Myometrial cell (primary cell): ENCODE data around the genes RPL29, ALAS1 and WDR82.

DNA sequence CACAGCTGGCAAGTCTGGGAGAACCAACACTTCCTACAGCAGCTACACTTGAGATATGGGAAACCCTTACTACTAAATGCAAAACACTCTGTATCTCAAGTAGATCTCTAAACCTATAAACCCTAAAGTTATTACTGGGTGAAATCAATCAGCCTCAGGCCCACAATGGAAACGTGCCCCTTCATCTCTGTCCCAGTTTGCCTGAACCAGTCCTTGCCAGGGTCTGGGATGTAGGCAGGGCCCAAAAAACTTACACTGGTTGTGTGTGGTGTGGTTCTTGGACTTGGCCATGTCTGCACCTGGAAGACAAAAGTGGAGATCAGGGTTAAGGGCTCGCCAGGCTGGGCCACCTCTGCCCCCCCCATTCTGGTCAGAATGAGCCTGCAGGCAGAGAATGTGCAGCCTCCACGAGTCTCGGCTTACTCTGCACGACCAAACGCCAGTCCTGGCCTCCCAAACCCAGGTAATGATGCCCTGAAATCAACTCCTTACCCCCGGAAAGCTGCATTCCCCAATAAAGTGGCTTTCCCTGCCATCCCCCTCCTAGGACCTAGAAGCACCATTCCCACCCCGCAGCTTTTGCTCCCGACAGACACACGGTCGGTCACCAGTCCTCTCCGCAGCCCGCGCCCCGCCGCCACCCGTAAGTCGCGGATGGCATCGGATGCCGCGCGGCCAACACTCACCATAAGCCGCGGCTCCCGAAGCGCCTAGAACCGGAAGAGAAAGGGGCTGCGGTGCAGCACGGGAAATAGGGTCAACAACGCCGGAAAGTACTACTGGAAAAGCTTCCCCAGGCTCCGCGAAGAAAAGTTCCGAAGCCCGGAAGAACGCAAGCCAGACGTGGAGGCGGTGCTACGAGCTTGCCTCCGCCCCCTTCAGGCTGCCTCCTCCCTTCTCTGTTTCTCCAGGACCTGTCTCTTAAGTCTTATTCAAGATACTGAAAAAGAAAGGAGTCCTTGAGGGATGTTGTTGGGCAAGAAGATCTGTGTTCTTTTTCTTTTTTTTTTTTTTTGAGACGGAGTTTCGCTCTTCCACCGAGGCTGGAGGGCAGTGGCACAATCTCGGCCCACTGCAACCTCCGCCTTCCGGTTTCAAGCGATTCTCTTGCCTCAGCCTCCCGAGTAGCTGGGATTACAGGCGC is at the start of gene RPL29:
Gene RPL29 (minus strand): TSS at position 725 of the 1,144 bp plus-strand sequence.
- RAMPAGE, long total RNA = start-site peak on the minus strand centred at position 739 of the sequence, 91 bp wide, 5,713 and 21,078 reads in 2 replicates

DNA sequence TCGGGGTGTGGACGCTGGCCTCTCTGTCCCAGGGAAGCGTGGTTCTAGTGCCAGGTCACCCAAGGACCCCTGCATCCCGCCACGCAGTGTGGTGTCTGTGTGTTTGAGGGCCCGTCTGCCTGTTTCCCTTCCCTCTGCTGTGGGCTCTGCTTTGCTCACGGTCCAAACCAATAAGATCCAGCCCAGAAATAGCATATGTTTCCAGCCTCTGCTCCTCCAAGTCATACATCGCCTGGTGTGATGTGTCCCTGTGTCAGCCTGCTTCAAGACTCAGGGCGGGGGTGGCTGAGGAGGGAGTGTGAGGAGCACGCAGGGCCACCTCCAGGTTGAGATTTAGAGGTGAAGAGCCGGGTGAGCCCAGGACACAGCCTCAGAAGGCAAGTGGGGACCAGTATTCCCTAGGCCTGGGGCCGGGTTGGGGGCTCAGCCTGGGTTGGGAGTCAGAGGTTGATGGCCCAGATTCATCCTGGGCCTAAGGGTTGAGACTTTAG is 21.9 kb upstream of the RPL29 start:
- RAMPAGE, long total RNA = no peak

- RAMPAGE, long total RNA = no peak
These were observed 16.5 kb downstream of the DUSP7 start for GRCh38 chr3:52039785-52040333.

- RAMPAGE, long total RNA = no peak
These were observed 11.5 kb upstream of the DUSP7 start for GRCh38 chr3:52067947-52068273.

- RAMPAGE, long total RNA = no peak
These were observed 45.7 kb downstream of the POC1A start for GRCh38 chr3:52108483-52108880.

GRCh38 chr3:52197467-52198259 is at the start of gene ALAS1:
Gene ALAS1, plus strand, starts transcription at chr3:52198160.
- RAMPAGE, long total RNA = start-site peak on the plus strand at chr3:52198127-52198165, 639 and 62 reads in 2 replicates

DNA sequence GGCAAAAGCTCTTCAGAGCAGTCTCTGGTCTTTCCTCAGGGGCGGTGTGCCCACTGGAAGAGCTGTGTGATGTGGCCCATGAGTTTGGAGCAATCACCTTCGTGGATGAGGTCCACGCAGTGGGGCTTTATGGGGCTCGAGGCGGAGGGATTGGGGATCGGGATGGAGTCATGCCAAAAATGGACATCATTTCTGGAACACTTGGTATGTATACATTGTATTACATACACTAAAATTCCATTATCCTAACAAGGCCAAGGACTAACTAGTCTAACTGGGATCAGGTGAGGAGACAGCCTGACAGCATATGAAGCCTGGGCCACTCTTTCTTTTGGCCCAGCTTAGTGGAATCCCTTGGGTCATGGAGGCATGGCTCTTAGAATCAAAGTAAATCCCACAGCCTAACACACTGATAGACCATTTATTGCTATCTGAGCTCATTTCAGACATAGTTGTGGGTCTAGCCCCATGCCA is 10.1 kb downstream of the ALAS1 start:
- RAMPAGE, long total RNA = no peak

DNA sequence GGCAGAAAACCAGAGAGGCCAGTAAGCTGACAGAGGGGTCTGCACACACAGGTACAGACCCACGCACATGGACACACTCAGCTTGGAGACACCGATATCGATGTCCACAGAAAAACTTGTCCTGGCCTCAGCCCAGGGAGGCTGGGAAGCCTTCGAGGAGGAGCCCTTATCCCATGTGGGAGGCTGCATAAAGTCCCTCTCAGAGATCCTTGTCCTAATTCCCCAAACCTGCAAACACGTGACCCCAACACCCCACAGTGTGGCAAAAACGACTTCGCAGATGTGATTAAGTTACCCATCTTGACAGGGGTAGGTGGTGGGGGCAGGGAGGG is 2.2 kb upstream of the TLR9 start:
- RAMPAGE, long total RNA = no peak

DNA sequence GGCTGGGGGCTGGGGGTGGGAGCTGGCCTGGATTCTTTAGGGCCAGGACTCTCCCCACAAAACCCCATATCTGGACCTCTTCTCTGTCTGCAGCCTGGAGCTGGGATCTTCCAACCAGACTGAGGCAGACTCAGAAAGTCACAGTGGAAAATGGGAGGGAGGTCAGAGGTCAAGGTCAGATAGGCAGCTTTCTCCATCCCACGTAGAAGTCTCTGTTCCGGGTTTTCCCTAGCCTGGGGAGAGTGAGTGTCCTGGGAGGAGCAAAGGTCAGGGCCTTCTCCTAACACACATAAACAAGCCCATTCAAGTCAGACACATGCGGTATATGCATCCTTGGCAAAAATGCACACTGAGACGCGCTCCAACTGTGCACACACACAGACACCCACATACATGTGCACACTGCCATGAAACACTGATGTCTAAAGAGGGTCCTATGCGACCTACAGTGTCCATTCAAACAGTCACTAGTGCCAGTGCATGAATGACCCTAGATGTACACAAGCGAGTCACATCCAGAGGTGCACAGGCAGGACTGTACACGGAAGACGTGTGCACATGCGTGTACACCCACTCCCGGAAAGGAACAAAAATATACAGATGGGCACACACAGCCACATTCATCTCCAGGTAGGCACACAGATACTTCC is 708 bp downstream of the TWF2 start:
- RAMPAGE, long total RNA = no peak

DNA sequence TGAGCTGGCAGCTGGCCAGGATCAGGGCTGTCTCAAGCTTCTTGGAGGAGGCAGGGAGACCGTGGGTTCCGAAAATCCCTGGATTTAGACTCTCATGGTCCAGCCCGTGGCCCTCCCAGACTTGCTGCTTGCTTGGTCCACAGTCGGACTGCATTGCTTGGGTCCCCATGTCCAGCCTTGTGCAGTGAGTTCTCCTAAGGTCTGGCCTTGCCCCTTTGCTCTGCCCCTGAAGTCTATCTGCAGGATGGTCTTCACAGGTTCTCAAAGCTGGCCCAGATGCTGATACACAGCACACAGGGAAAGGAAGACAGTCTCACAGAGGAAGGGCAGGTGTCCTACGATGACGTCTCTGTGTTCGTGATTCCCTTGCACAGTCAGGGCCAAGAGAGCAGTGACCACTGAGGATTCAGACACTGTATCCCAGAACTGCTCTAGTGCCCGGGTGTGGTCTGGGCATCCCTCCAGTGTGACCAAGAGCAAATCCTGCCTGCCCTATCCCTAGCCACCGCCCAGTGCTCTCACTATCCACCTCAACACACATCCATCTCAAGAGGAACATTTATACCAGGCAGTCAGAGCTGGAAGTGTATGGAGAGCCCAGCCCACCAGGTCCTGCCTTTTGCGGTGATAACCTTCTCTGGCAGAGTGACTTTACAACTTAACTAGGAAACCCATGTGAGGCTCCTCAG is 4.0 kb downstream of the PPM1M start:
- RAMPAGE, long total RNA = no peak

- RAMPAGE, long total RNA = no peak
These were observed 7.1 kb downstream of the PPM1M start for GRCh38 chr3:52252633-52253002.

DNA sequence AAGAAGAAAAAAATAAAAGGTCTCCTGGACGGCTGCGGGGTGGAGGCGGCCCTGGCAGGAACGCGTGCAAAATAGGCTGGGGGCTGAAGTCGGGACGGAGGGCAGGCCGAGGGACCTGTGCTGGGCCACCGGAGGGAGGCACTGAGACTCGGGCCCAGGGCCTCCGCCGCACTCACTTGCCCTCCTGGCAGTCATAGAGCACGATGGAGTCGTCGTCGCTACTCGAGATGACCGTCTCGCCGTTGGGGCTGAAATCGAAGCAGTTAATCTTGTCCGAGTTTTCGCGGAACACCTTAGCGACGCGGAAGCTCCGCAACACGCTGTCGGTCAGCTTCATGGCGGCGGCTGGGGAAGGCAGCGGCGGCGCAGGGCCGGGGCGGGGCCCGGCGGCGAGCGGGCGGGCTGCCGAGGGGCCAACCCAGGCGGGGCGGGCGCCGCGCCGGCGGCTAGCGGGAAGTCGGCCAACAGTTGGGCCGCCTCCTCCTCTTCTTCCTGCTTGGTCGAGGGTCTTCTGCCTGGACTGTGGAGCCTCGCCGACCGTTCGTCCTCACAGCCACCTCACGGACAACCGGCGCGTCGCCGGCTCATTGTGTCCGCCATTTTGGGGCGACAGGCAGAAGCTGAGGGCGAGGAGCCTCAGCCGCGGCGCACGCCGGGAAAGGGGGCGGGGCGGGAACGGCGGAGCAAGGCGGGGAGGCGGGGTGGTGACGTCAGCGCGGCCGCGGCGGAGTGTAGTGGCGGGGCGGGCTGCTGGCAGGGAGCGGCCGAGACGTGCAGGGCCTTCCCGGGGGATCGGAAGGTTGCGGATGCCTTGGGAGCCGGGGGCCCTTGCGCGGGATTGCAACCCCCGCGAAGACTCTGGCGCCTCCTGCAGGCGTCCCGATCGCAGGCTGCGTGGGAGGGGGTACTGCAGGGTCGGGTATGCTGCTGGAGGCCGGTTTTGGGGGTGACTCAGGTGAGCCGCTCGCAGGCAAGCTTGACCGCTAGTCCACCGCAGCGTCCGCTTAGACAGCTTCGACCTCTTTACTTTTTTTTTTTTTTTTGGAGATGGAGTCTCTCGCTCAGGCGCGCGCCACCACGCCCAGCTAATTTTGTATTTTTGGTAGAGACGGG is at the start of gene WDR82:
Gene WDR82 (minus strand): TSS at position 625 of the 1,113 bp plus-strand sequence.
- RAMPAGE, long total RNA = start-site peak on the minus strand centred at position 339 of the sequence, 35 bp wide, 98 and 159 reads in 2 replicates

DNA sequence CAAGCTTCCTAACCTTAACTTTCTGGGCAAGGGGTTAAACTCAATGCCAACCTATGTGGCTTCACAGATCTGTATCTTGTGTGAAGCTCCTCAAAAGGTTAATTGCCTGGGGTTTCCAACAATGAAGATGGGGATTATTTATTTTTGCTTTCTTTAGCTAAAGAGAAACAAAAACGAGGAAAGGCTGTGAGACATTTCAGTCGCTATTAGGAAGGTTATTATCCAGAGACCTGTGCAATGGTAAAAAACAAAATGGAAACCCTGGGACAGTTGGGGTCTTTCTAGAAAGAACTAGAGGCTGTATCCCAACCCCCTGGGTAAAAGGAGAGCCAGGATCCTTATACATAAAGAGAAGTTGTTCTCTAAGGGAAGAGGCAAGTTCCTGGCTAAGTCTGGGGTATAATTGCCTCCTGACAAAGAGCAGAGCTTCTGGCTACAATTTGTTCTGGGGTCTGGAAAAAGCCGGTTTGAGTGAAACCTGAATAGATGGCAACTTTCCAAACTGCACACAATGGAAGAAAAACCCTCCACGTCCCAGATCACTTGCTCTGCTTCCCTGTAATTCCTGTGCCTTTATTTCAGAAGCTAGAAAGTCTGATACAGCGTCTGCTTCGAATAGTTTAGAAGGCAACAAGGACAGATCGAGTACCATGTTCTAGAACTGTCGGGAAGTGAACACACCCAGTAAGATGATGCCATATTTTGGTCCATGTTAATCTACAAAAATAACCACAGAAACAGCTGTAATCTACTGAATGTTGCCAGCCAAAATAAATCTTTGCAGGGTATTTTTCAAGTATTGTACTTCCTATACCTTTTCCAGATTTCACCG is 1.5 kb upstream of the WDR82 start:
- RAMPAGE, long total RNA = no peak

DNA sequence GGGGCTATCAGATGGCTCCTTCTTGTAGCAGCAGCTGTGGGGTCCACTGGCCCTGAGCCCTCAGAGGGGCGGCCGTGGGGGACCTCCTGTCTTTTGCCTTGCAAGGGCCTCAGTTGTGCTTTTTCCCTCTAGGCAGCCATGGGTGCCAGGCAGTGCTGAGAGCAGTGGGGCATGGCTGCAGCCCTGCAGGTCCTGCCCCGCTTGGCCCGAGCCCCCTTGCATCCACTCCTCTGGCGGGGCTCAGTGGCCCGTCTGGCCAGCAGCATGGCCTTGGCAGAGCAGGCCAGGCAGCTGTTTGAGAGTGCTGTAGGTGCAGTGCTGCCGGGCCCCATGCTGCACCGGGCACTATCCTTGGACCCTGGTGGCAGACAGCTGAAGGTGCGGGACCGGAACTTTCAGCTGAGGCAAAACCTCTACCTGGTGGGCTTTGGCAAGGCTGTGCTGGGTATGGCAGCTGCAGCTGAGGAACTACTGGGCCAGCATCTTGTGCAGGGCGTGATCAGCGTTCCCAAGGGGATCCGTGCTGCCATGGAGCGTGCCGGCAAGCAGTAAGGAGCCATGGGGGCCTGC is 2.6 kb downstream of the GLYCTK start:
- RAMPAGE, long total RNA = no peak

GRCh38 chr3:52370302-52370767 is 39.5 kb downstream of the BAP1 start:
- RAMPAGE, long total RNA = no peak

DNA sequence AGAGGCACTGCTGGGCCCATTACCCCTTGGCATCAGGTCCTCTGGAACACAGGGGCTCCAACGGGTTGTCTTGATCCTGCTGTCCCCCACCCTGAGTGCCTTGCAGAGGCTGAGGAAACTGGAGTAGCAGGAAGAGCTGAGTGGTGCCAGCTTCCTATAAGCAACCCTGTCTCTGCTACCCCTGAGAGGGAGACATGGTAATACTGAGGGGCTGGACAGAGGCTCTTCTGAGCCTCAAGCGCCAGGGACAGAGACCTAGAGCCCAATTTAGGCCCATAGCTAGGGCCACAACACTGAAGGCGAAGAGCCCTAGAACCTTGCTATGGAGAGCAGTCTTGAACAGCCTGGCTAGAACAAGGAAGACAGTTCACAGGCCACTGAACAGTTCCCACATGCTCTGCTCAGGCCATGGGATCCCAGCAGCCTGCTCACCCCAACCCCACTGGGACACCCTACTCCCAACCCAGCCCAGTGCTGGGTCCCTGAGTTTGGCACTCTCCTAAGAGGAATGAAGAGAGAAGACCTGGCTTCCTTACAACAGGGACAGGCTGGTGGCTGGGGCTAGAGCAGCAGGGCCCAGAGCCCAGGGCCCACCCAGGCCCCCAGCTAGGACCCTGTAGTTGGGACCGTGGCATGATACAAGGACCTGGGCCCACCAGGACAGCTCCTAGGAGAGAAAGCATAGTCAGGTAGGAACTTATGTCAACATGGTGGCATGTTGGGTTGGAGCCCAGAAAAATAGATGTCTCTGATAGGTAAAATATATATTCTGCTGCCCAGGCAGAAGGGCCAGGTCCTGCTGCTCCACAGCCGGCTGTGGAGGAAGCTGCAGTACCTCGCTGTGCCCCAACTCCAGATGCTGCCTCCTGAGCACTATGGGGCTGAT is 8.3 kb downstream of the BAP1 start:
- RAMPAGE, long total RNA = no peak

DNA sequence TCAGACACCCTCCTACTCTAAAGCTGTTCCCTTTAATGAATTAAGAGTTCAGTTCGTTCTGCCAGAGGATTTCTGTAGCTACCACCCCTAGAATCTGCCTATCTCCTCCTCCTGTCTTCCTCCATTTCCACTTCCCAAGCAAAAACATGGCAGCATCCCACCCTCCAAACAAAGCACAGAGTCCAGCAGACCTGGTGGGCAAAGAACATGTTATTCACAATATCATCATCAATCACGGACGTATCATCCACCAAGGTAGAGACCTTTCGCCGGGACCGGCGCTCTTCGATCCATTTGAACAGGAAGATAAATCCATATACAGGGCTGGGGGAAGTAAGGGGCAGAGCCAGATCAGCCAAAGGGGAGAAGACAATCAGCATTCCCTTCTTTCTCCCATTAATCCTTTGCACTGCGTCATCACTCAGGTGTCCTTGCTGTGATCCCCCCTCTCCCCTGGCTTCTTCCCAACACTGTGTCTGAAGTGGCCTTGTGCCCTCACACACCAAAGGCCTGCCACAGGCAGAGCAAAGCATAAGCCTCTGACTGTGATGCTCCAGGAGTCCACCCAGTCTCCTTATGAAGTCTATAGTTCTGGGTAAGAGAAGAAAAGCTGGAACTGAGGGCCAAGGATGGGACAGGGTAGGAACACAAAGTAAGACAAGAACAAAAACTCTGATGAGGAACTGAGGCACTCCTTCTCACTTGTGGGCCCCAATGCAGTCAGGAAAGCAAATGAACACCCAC is 1.4 kb downstream of the BAP1 start:
- RAMPAGE, long total RNA = no peak

GRCh38 chr3:52449874-52450462 is 3.9 kb downstream of the TNNC1 start:
- RAMPAGE, long total RNA = no peak

- RAMPAGE, long total RNA = no peak
These were observed 17.0 kb upstream of the STAB1 start for GRCh38 chr3:52477860-52478880.

DNA sequence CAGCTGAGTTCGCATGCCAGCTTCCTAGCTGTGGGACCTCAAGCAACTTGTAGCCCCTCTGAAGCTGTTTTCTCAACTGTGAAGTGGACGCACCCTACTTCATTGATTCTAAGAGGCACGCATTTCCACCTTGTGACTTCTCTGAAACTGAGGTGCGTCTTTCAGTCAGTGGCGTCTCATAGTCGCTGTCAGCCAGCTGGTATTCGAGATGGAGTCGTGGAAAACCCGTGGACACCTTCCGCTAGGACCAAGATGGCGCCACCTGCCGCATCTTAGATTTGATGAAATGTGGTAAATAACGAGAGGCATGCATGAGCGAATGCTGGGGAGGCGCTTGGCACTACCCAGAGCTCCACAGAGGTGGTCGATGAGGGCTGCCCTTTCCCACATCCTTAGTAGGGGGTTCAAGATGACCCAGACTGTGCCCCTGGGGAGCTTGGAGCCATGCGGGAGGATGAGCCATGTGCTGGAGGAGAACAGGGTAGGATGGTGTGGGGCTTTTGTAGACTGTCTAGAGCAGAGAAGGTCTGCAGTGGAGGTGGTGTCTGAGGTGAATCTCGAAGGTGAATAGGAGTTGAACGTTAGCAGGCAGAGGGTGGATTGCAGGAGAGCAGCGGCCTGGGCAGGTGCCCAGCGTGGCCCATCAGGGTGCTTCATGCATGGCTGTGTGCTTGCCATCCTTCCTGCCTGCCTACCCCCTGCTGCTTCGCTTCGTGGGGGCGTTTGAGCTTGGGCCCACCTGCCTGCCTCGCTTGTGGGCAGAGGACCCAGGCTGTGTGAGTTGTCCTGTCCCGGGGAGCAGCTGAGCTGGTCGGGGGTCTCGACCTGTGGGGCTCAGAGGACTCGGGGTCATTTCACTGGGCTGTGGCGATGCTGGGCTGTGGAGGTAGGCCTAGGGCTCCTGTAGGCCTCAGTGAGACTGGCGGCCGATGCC is 12.4 kb upstream of the STAB1 start:
- RAMPAGE, long total RNA = no peak